Mesangial cell (primary cell): ENCODE measurements around a stretch of chr3.

GRCh38 chr3:195204733-195205150 is 66.2 kb downstream of the XXYLT1 start:
- RAMPAGE, long total RNA, result no peak

DNA sequence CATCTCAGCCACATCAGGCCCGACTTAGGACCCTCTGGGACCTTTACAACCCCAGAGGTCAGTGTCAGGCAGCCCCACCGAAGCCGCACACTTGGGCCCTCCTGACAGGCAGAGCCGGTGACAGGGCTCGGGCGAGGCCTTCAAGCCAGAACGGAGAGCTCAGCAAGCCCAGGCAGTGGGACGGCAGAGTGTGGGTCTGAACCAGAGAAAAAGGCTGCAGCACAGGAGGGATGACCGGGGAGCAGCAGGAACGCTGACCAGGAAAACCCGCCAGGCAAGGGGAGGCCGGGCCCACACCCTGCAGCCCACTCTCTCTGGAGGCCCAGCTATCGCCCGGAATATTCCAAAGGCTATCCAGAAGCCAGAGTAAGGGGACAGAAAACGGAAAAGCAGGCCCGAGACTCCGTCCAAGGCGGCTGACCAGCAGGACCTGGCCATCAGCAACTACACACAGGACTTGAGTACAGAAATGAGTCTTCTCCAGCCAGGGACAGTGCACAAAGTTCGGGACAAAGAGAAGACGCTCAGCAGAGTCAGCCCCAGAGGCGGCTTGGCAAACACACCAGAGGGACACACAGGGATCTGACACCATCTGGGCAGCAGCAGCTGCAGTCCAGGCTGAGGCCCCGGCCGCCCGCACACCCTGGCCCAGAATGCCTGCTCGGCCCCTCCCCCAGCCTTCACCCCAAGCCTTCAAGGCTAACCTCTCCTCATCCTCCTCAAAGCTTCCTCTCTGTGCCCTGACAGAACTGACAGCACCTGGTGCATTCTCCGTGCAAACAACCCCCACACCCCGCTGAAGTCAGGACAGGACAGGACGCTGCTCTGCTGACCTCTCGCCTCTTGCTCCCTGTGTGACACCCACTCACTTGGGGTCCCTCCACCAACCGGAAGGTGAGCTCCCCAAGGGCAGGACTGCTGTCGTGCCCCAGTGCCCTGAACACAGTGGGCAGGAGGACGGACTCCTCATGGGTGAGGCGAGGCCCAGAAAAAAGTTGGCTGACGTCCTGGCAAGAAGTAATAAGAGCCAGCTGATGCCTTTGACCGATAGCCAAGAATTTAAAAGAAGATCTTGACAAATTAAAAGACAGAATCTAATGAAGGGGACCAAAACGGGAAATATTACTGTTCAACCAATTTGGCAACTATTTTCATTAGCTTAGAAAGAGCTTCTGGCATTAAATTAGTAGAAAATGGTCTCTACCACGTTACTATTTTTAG is 61.1 kb downstream of the XXYLT1 start:
- RAMPAGE, long total RNA, result no peak

DNA sequence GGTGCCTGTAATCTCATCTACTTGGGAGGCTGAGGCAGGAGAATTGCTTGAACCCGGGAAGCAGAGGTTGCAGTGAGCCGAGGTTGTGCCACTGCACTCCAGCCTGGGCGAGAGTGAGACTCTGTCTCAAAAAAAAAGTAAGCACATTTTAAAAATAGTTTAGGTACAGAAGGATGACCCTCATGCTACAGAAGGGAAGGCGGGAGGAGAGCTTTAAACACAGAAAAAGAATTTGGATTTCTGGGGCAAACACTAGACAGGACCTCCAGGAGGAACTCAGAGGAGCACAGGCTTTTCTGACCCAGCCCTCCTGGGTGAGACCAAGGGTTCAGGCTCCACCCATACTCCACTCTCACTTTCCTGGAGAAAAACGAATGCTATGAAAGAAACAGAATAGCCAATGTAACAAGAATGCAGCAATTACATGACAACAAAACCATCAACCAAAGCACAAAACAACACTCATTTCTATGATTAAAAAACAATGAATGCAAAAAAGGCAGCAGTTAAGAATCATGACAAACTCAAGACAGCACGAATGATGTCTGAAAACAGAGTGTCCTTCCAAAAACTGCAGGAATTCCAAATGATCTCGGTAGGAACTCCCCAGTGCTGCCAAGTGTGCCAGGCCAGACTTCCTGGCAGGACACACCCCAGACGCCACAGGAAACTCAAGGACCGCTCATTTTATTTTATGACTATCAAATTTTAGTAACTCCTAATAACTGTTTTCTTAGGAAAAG is 47.7 kb downstream of the XXYLT1 start:
- RAMPAGE, long total RNA, result no peak

DNA sequence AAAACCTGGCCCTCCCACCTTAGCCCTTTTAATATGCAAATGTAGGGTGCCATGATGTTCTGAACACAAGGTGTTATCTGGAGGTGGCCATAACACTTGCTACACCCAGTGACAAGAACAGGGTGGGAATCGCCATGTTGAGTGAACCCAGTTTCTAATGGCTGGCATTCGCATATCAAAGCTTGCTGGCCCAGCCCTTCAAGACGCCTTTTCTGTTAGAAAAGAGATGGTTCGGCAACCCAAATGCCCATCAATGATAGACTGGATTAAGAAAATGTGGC is 28.3 kb downstream of the XXYLT1 start:
- RAMPAGE, long total RNA, result no peak

DNA sequence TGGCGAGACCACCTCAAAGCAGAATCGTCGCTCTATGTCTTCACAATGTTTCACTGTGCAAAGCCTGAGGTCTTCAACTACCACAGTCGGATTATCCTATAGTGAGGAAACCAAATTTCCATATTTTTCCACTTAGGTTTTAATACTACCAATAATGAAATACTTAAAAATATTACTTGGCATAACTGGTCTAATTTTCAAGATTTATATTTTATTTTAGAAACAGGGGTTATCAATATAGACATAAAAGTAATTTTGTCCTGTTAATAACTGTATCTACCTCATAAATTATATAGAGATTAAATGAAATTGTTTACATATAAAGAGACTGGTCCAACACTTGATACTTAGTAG is 36.2 kb upstream of the XXYLT1 start:
- RAMPAGE, long total RNA, result no peak

GRCh38 chr3:195537967-195538375 is 5.2 kb downstream of the PPP1R2 start:
- RAMPAGE, long total RNA, result no peak

- RAMPAGE, long total RNA, result no peak
Measured at GRCh38 chr3:195544773-195545068, 1.6 kb upstream of the PPP1R2 start.

DNA sequence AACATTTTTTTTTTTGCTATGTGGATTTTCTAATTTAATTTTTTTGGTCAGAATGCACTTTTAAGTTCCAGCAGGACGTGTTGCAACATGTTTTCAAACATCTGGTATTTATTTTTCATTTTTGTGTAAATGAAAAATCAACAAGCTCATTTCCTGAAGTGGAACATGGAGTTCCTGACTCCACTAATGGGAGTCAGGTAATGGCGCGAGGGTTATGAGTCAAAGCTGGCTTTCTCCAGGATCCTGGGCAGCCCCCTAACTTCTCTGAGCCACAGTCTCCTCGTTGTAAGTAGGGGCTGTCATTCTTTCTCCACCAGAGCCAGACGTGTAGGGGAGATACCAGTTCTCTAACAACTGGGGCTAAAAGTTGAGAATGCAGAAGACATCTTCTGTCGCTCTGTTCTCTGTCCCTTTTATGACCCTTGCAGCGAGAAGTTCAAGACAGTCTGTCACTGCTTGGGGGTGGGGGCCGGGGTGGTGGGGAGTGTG is 554 bp upstream of the APOD start:
- RAMPAGE, long total RNA, result no peak

GRCh38 chr3:195821431-195821846 is 9.7 kb upstream of the MUC4 start:
- RAMPAGE, long total RNA, result no peak

- RAMPAGE, long total RNA, result no peak
Measured at GRCh38 chr3:195893660-195894155, 14.6 kb downstream of the TNK2 start.

DNA sequence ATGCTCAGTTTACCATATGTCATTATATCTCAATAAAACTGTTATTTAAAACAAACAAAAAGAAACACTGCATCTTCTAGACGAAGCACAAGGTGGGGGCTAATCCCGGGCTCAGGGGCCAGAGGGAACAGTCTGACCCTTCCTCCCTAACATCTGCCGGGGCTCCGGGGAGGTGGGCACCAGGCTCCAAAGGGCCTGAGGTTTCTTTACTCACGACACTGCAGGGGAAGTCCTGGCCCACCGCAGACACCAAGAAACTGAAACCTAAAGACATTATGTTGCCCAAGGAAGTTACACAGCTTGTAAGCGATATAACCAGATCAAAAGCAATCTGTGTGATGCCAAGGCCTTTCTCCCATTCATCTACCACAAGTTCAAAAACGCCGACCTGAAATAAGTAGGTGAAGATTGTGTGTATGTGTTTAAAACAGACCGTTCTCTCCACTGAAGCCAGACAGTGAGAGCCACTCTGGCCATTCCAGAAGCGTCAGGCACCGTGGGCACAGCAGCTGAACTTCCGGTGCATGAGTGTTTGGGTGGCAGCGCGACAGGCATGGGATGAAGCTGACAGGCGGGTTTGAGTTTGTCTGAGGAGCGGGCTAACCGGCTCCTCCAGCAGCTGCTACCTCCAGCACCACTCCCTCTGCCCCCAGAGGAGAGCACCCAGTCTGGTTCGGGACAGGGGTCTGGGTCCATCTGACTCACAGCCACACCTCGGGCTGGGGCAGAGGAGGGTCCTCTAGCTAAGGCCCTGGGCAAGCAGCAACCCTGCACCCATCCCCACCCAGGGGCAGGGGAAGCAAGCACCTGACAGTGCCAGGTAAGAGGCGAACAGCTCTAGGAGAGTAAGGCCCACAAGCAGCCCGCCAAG is 1.4 kb downstream of the TNK2 start:
- RAMPAGE, long total RNA, result no peak

DNA sequence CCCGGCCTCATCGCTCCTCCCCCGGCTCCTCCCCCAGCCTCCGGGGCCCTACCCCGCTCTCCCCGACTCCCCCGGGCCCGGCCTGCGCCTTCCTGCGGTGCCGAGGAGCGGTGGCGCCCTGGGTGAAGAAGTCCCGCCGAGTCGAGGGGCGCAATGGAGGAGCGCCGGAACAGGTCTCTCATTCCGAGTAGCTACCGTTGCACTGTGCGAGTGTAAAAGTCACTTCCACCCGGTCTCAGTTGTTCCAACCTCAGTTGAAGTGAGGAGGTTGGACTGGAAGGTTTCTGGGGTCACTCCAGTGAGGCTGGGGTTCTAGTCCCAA is 1.4 kb upstream of the TNK2 start:
- RAMPAGE, long total RNA, result no peak

DNA sequence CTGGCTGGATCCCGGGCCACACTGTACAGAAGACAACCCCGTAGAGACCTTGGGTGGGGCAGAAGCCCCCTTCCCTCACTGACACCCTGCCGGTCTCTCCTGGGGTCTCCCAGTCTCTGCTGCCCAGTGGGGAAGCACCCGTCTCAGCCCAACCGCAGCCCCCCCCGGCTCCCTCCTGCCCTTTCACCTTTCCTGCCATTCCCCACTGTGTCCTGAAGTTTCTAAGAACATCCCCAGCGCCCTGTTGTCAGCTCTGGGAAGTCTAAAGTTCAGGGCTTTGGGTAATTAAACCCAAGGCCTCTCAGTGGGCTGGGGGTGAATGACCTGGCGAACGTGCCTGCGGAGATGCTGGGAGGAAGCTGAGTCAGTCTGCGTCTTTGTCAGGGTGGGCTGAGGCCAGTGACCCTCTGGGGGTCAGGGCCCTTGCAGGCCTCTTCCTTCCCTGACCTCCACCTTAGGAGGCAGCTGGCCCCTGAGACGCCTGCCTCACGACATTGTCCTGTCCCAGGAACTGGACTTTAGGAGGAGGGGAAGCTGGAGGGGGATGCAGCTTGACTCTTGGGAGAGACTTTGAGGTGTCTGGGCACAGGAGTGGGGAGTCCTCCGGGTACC is 1.4 kb upstream of the SLC51A start:
- RAMPAGE, long total RNA, result no peak

DNA sequence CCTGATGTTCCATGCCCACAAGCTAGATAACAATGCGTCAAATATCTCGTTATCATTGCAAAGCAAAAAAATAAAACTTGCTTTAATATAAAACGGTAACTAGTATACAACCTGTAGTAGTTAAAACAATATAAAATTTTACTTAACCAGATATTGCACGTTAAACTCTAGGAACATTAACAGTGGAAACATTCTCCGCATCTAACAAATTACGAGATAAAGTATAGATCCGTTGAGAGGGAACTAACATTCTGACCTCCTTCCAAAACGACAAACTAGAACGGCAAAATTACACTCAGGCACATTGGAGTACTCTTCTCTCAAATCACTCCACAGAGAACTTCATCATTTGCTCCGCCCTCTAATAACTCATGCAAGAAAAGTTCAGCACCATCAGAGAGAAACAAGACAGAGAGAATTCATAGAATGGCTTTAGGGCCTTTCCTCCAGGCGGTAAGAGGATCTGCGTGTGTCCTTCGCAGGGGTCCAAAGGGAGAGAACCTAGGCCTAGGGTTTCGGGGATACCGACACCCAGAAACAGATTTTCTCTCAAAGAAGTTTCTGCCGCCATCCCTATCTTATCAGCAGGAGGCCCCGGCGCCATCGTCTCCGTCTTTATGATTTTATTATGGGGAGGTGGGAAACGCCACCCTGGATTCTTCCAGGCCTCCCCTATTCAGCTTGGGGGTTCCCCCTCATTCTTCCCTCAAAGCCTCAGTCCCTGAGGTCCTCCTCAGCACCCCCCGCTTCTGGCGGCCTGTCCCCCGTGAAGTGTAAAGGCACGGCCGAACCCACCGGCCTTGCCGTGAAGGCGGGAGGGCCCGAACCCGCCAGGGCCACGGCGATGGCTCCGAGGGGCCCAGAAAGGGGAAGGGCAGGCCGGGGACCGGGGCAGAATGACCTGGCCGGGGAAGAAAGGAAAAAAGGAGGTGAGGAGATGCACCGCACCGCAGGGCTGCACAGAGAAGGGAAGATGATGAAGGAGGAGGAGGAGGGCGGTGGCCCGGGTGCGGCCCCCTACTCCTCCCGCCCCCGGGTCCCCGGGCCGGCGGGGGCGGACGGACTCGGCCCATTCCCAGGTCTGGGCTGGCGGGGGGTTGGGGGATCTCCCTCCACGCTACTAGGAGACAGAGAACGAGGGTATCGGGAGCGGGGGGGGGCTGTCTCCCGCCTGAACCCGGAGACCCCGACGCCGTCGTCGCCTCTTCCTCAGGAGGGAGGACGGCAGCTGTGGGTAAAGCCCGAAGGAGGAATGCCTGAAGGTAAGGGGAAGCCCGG is 799 bp downstream of the UBXN7 start:
- RAMPAGE, long total RNA, result no peak

DNA sequence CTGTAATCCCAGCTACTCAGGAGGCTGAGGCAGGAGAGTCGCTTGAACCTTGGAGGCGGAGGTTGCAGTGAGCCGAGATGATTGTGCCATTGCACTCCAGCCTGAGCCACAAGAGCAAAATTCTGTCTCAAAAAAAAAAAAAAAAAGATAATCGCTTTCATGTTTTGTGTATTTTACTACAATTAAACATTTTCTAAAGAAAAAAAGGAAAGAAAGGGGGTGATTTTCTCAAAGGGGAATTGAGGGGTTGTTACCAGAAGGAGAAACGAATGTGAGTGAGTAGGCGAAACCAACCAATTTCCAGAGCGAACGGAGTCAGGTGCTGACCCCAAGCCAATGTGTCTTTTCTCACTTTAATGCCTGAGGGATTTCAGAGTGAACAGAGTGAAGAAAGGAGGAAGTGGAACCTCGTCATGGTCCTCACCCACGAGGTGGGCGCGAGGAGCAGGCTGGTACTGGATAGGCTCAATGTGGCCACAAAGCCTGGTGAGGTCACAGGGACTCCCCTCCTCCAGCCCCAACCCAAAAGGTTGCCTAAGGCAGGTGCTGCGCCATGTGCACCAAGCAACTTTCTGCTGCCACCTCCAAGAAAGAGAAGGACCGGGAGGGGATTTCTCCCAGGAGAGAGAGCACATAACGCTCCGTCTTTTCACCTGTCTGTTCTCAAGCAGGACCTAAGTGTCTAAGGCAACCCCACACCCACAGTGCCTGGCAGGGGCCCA is 3.6 kb downstream of the NRROS start:
- RAMPAGE, long total RNA, result no peak

DNA sequence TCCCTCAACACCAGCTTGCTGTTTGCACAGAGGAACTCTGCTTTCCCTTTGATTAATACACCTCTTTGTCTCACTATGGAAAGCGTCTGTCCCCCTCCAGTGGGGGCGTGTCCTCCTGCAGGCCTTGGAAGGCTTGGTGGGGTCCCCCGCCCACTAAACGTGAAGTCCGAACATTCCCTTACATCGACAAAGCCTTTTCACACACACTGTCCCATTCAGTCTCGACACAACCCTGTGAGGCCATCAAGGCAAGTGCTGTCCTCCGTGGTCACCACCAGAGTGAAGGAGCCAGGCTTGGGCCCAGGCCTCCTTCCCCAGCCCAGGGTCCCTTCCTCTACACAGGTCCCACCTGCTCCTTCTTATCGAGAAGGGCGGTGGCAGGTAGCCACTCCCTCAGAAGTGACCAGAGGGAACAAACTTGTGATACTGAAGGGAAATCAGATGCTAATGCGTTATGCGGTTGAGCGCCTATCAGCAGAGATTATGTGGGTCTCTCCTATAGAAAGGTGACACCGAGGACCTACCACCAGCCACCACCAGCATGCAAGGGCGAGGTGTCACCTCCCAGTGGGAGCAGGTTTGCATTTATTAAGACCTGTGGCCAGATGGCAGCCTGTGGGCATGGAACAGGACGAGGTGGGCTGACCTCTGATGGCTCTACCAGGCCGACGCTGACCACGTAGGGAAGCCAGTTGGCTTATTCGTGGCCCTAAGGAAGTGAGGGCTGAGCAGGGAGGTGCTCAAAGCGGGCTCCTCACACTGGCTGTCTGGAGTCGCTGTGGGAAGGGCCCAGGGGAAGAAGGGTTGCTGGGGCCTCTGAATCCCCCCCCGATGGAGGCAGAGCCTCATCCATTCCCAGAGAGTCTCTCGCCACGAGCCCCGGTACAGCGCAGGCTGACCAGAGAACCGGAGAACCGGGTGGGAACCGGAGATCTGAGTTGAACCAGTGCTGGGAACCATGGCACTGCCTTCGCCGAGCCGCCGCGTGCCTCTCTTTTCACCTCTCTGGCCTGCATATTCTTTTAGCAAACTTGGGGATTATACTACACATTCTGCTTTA is 6.7 kb downstream of the NRROS start:
- RAMPAGE, long total RNA, result no peak

DNA sequence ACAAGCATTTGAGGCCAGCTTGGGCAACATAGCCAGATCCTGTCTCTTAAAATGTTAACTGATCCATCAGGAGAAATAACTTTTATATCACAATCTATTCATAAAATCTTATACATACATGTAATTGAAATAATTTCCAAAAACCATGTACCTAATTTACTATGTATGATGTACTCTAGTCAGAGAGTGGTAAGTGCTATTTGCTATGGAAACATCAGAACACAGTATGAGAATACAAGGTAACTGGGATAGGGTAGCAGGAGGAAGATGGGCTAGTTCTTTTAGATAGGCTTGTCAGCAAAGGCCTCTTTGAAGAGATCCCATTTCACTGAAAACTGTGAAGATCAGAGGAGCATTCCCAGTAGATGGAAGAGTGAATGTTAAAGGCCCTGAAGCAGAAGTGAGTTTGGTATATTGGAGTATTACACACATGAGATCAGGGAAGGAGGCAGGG is 36.3 kb downstream of the SENP5 start:
- RAMPAGE, long total RNA, result no peak

DNA sequence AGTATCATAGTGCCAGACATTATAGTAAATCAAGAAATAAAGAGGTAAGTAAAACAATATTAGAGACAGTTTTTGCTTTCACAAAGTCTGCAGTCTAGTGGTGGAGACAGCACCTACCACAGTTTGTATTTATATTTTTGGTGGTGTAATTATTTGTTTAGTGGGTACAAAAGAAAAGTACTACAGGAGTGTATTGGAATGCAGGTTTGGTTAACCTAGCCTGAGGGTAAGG is 36.1 kb downstream of the NCBP2 start:
- RAMPAGE, long total RNA, result no peak

DNA sequence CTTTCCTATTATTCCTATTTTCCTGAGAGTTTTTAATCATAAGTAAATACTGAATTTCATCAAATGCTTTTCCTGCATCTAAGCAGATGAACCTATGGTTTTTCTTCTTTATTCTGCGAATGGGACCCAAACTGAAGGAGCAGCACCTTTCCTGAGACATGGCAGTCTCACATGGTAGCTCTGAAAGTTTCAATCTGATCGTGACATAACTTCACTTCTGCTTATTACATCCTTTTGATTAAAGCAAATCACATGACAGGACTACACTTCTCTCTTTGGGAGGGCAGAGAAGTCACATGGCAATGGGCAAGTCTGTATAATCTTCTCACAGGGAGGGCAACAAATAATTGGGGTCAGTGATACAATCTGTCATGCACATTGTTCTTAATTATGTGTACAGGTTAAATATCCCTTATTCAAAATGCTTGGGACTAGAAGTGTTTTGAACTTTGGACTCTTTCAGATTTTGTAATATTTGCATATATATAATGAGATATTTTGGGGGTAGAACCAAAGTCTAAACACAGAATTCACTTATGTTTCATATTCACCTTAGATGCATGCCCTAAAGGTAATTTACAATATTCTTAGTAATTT is 21.6 kb downstream of the NCBP2 start:
- RAMPAGE, long total RNA, result no peak

DNA sequence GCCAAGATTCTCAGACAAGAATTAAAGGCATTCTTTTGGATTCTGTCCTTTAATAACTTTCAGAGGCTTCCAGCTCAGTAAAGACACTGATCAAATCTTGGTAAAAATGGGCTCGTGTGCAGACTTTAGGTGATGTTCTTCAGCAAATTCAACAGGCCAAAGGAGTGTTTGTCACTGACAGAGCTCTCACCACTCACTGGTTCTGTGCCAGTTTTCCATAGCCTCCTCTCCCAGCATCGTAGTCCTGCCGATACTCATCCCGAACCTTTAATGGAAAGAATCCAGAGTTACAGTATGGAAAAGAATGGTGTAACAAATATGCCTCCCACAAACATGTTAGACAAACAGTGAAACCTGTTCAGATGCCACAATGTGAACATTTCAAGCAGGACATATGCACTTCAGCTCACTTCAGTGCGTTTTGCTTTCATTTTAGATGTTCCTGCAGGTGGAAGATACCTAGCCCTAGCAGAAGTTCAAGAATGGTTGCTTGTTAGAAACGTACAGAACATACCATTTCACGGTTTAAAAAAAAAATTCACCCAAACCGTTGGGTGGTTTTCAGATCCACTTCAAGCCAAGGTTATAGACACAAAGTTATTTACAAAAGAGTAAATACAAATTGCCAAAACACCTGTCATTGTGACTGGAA is 5.4 kb downstream of the NCBP2 start:
- RAMPAGE, long total RNA, result no peak